REH cell (cell line): ENCODE results near the gene RSPH10B.

DNA sequence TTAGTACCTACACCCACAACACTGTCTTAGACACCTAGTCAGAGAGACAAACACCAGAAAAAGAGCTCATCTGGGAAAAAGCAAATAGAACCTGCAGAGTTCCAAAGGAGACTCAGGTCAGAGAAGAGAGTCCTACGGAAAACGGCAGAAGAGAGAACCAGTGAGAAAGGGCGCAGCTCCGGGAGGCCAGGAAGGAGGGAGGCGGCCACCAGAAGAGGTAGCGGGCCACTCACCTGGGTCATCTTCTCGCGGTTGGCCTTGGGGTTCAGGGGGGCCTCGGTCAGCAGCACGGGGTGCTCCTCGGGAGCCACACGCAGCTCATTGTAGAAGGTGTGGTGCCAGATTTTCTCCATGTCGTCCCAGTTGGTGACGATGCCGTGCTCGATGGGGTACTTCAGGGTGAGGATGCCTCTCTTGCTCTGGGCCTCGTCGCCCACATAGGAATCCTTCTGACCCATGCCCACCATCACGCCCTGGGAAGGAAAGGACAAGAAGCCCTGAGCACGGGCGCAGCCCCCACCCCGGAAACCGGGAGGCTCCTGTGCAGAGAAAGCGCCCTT, 1.4 kb downstream of the ACTB start:
- PRO-cap = no peak

DNA sequence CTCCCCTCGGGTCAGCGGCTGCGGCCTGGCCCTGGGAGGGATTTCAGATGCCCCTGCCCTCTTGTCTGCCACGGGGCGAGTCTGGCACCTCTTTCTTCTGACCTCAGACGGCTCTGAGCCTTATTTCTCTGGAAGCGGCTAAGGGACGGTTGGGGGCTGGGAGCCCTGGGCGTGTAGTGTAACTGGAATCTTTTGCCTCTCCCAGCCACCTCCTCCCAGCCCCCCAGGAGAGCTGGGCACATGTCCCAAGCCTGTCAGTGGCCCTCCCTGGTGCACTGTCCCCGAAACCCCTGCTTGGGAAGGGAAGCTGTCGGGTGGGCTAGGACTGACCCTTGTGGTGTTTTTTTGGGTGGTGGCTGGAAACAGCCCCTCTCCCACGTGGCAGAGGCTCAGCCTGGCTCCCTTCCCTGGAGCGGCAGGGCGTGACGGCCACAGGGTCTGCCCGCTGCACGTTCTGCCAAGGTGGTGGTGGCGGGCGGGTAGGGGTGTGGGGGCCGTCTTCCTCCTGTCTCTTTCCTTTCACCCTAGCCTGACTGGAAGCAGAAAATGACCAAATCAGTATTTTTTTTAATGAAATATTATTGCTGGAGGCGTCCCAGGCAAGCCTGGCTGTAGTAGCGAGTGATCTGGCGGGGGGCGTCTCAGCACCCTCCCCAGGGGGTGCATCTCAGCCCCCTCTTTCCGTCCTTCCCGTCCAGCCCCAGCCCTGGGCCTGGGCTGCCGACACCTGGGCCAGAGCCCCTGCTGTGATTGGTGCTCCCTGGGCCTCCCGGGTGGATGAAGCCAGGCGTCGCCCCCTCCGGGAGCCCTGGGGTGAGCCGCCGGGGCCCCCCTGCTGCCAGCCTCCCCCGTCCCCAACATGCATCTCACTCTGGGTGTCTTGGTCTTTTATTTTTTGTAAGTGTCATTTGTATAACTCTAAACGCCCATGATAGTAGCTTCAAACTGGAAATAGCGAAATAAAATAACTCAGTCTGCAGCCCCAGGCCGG, 13.3 kb downstream of the FSCN1 start:
- PRO-cap = no peak

GRCh38 chr7:5636003-5636284, 43.3 kb downstream of the FSCN1 start:
- PRO-cap = no peak

DNA sequence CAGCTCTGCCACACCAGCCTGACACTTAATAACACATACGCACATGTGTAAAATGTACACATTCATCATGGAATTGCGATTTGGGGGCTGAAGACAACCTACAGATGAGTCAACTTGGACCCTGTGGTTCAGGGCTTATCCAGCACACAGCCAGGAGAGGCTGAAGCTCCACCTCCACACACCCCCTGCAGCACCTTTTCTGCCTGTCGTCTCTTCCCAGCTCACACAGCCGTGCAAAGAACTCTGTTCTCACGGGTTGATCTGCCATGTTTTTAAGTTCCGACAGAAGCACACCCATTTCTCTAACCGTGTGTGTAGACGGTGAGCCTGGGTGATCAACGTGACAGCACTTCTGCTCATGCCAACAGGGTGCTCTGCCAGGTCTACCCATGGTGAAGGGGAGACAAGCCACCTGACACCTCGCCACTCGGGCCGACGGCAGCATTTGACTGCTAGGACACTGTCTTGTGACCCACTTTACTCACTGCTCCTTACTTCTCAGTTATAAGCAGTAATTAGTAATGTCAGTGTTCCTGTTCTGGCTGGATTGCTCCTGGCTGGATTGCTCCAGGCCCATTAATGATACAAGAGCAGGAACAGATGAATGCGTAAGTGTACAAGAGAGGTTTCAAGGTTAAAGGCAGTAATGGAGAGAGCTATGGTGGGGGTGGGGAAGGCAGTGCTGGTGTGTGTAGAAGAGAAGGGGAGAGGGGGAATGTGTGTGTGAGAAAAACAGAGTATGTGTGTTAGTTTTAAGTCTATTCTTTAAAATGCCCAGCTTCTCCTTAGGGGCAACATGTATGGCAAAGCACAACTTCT, 90.4 kb downstream of the RNF216 start:
- PRO-cap = no peak

GRCh38 chr7:5692922-5693953, 88.2 kb downstream of the RNF216 start:
- PRO-cap = no peak

DNA sequence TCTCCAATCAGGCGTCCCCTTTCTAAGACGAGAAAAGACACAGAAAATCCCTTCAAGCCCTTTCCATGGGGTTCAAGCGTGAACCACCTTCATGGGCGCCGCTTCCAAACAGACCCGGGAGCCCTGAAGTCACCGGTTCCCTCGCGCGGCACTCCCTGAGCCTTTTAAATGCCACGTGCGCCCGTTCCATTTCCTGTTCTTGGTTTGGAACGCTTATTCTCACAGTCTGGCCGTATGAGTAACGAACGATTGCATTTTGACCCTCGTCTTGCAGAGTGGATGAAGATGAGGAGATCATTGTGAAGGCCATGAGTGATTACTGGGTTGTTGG, 25.0 kb downstream of the CCZ1 start:
- PRO-cap = no peak

DNA sequence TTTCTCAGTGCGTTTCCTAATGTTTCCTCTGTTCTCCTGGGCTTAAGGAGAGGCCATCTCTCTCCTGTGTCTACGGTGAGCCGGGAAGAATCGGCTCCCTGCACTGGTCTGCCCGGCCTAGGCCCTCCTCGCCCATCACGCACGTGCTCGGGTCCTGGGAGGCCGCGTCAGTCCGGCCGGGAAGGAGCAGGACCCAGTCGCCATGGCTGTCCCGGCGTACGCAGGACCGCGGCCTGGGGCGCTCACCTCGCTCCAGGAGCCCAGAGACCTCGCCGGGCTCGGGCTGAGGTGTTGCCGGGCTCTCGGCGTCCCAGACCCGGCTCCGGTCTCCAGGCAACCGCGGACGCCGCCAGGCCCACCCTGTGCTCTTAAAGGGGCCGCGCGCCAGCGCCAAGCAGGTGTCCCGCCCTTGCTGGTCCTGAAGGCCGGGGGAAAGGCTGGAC, at the start of gene RSPH10B:
TSS of gene RSPH10B (minus strand) at position 318 of the 443 bp plus-strand sequence.
- PRO-cap = no peak

DNA sequence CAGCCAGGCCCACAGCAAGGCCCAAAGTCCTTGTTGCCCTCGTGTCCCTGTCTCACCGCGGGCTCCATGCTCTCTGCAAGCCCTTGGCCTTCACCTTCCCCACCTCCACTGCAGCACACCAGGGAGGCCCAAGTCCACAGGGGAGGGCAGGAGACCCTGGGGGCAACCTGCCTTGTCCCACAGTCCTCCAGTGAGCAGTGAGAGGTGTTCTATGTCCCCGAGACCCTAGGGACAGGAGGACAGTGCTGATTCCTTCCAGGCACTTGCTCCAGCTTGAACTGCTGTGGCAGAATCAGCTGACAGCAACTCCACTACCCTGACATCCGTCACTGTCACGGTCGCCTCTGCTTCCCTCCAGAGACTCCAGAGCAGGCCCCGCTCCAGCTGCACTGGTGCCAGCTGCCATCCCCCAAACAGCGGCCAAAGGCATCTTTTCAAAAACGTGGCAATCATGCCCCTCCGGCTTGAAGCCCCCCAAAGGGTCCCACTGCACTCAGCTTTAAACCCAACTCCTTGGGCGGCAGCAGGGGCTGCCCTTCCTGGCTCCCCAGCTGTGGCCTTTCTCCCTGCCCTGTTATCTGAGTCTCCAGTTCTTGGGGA, 62.5 kb downstream of the USP42 start:
- PRO-cap = unidirectional peak, minus-strand start at position 280 of the sequence

DNA sequence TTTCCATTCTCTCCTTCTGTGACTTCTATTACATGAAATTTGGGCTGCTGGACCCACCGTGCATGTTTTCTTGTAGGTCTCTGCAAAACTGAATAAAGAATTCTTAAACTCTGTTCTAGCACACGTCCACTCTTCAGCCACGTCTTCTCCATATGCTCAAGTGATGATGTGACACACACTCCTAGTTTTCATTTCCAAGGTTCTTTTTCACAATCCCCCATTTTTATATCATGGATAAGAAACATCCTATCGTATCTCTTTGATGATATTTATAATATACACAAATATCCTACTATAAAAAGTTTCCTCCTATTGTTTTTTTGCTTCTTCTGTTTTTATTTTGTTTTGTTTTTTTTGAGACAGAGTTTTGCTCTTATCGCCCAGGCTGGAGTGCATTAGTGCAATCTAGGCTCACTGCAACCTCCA, 77.0 kb downstream of the USP42 start:
- PRO-cap = no peak

GRCh38 chr7:6392661-6393183, 18.4 kb downstream of the RAC1 start:
- PRO-cap = no peak

GRCh38 chr7:6393184-6394222, 19.2 kb downstream of the RAC1 start:
- PRO-cap = no peak

DNA sequence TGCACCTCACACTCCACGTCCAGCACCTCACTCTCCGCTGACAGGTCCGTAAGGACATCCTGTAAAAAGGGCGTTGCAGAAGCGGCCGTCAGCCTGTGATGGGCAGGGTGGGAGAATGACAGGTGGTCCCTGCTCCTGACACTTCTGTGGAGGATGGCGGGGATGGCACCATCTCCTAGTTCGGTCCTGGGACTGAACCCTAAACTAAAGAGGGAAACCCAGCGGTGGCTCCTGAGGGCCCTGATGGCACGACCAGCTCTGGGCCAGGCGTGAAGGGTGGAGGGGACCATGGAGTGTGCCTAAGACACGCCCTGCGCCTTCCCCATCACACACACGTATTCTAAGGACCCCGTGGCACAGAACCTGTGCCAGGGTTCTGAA, 26.0 kb downstream of the DAGLB start:
- PRO-cap = no peak

DNA sequence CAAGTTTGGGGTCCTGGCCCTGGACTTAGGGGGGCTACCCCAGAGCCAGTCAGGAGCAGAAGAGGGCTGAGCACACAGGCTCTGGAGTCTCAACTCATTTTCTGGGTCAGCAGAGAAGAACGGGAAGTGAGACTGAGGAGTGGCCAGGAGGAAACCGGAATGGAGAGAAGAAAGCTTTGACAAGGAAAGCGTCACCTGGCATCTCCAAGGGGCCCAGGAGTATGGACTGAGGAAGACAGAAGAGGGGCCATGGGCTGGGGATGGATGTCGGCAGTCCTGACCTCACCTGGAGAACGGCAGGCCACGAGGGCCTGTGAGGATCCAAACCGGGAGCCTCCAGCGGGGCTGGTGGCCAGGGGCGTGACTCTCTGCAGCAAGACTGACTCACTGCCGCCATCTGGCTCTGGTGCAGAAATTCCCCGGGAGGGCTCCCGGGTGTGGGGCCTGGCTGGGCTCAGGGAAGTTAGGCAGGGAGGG, 23.7 kb downstream of the DAGLB start:
- PRO-cap = no peak

- PRO-cap = no peak
These were observed 7.0 kb downstream of the KDELR2 start for GRCh38 chr7:6476608-6477631.

DNA sequence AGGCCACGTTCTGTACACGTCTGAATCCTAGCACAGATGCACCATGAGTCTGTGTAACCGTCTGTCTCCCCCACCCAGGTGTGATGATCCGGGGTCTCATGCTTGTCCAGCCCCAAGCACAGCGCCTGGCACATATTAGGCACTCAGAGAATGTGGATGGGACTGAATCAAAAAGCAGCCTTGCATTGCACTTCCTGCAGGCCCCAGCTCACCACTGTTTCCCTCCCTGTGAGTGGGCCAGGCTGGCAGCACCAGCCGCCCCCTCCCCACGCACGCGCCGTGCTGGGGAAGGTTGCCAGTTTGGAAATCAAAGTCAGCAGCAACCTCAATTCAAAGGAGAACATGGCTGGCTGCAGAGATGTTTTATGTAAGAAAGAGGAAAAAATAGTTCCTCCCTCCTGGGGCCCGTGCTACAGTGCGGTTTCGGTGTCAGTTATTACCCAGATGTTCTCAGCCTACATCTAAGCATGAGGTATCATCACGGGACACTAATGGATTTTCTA, 5.6 kb downstream of the GRID2IP start:
- PRO-cap = bidirectional peak, plus-strand start at position 436 of the sequence, minus-strand start at position 164 of the sequence

DNA sequence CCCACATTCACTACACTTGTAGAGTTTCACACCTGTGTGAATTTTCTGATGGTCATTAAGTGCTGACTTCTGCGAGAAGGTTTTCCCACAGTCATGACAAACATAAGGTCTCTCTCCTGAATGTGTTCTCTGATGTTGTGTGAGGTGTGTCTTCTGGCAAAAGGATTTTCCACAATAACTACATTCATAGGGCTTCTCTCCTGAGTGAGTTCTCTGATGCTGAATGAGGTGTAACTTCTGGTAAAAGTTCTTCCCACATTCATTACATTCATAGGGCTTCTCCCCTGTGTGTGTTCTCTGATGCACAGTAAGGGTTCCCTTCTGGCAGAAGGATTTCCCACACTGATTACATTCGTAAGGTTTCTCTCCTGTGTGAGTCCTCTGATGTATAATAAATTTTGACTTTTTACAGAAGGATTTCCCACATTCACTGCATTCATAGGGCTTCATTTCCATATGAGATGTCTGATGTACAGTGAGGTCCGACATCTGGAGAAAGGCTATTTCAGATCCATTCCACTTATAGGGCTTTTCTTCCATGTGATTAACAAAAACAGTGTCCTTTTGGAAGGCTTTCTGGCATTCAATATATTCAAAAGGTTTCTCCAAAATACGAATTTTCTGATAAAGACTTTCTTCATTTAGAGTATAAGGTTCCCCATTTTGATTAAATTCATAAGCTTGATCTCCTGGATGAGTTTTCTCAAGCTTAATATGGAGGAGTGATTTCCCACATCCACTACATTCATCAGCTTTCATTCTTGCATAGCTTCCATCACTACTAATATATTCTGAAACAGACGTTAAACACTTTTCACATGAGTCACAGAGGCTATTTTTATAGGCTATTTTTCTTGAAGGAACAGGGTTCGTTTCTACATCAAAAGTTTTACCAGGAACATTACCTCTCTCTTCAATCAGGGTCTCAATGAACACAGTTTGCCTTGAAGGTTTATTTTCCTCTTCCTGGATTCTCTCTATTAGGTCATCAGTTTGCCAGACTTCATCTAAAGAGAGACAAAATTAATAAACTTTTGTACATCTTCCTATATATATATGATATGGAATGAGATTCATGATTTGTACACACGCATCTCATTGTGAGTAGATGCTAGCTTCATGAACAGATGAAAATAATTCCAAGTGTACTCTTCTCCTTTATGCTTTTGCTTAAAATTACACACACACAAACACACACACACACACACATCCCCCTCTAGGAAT, 14.6 kb downstream of the ZNF12 start:
- PRO-cap = no peak

GRCh38 chr7:7310821-7311119, 128.4 kb downstream of the C1GALT1 start:
- PRO-cap = no peak

DNA sequence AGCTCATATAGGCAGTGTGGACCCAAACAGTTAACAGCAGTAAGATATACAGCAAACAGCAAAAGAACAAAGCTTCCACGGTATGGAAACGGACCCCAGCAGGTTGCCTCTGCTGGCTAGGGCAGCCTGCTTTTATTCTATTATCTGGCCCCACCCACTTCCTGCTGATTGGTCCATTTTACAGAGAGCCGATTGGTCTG, 58.1 kb downstream of the COL28A1 start:
- PRO-cap = no peak

- PRO-cap = bidirectional peak, plus-strand start at chr7:7640193, minus-strand start at chr7:7640021
These were observed 715 bp upstream of the UMAD1 start for GRCh38 chr7:7639805-7640268.

GRCh38 chr7:7816079-7816447, 97.7 kb upstream of the RPA3 start:
- PRO-cap = bidirectional peak, plus-strand start at chr7:7816319, minus-strand start at chr7:7816345